ENCODE measurements around the genes IGFBPL1 and SPATA31A1.

- PRO-cap = no peak
Measured at GRCh38 chr9:38195589-38195864, 126.5 kb upstream of the SHB start.

- PRO-cap = unidirectional peak, minus-strand start at chr9:38424454
Measured at GRCh38 chr9:38423660-38424642, at the start of gene IGFBPL1. IGFBPL1 (minus strand) TSS chr9:38424454.

DNA sequence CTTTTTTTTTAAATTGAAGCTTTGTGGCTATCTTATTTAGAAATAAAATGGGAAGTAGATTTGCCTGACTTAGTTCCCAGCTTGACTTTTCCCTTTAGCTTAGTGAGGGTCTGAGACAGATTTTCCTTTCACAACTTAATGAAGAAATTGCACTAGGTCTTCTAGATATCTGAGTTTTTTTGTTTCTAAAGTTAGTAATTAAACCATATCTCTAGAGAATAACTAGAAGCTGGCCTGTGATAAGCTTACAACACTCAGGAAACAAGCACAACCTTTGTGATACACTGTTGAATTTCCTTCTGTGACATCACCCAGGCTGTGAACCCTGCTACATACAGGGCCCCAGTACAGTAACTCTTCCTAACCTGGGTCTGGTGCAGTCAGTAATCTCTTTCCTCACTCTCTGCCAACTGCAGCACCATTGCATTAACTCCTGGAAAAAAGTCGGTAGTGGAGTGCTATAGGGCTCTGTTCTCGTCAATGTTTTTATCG, 10.5 kb upstream of the IGFBPL1 start:
- PRO-cap = no peak

GRCh38 chr9:38620870-38621648, 663 bp upstream of the ANKRD18A start:
- PRO-cap = no peak

- PRO-cap = unidirectional peak, minus-strand start at chr9:38688136
Measured at GRCh38 chr9:38687998-38688371, 31.9 kb downstream of the FAM240B start.

- PRO-cap = no peak
Measured at GRCh38 chr9:38689635-38690078, 30.3 kb downstream of the FAM240B start.

- PRO-cap = no peak
Measured at GRCh38 chr9:39355356-39355885, at the start of gene SPATA31A1. SPATA31A1 (plus strand) TSS chr9:39355669.

DNA sequence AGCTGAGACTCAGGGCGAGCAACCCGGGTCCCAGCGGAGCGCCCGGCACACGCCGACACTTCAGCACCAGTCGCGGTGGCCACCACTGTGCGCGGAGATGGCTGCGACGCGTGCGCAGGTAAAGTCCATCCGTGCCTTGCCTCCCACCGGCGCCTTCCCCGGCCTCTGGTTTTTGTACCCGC, 518.5 kb downstream of the SPATA31A1 start:
- PRO-cap = no peak

GRCh38 chr9:40497552-40497818, 631.0 kb downstream of the FOXD4L6 start:
- PRO-cap = no peak

DNA sequence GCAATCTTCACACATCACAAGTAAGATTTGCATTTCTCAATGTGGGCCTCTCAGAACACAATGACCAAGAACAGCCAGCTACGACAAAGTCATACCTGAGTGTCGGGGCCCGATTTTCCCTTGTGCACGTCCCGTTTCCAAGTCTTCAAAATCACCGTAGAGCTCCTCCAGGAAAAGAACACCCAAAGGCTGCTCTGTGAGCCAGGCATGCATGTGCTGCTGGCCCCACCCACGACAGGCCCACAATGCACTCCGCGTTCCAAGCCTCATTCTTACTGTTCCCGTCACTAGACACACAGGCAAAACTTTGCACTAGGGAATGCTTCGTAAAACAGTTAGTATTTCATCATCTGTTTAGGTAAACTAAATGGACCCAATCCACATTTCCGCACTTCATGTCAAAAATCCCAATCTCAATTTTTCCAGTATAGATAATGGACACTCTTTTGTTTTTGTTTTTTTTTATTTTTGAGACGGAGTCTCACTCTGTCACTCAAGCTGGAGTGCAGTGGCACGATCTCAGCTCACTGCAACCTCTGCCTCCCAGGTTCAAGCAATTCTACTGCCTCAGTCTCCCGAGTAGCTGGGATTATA, 549.5 kb downstream of the FOXD4L6 start:
- PRO-cap = no peak

GRCh38 chr9:41358661-41358984, 169.5 kb upstream of the ZNG1F start:
- PRO-cap = unidirectional peak, minus-strand start at chr9:41358795

GRCh38 chr9:41654903-41655649, 466.0 kb upstream of the ZNG1F start:
- PRO-cap = no peak

DNA sequence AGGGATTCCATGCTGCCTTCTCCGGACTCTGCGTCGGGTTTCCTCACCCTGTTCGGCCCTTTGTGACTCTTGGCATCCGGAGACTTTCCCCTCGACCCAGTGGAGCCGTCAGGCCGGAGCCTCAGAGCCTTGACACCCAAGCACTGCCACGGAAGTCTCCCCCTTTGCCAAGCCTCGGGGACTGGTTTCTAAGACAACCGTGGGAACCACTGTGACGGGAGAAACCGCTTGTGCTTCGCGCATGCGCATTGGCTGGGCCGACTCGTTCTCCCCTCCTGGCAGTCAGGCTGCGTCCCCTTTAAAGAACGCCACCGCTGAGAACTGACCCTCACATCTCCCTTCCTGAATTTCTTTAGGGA, 672.7 kb downstream of the SPATA31A7 start:
- PRO-cap = unidirectional peak, plus-strand start at position 248 of the sequence

- PRO-cap = no peak
Measured at GRCh38 chr9:62375861-62376444, 1186.1 kb downstream of the SPATA31A7 start.

GRCh38 chr9:62880369-62880963, 1690.6 kb downstream of the SPATA31A7 start:
- PRO-cap = no peak

- PRO-cap = unidirectional peak, minus-strand start at chr9:62897688; unidirectional peak, plus-strand start at chr9:62898146
Measured at GRCh38 chr9:62897162-62898474, 1707.8 kb downstream of the SPATA31A7 start.

GRCh38 chr9:63378919-63379401, 1906.0 kb downstream of the FOXD4L5 start:
- PRO-cap = no peak

GRCh38 chr9:63703698-63704177, 1581.3 kb downstream of the FOXD4L5 start:
- PRO-cap = unidirectional peak, minus-strand start at chr9:63703818

DNA sequence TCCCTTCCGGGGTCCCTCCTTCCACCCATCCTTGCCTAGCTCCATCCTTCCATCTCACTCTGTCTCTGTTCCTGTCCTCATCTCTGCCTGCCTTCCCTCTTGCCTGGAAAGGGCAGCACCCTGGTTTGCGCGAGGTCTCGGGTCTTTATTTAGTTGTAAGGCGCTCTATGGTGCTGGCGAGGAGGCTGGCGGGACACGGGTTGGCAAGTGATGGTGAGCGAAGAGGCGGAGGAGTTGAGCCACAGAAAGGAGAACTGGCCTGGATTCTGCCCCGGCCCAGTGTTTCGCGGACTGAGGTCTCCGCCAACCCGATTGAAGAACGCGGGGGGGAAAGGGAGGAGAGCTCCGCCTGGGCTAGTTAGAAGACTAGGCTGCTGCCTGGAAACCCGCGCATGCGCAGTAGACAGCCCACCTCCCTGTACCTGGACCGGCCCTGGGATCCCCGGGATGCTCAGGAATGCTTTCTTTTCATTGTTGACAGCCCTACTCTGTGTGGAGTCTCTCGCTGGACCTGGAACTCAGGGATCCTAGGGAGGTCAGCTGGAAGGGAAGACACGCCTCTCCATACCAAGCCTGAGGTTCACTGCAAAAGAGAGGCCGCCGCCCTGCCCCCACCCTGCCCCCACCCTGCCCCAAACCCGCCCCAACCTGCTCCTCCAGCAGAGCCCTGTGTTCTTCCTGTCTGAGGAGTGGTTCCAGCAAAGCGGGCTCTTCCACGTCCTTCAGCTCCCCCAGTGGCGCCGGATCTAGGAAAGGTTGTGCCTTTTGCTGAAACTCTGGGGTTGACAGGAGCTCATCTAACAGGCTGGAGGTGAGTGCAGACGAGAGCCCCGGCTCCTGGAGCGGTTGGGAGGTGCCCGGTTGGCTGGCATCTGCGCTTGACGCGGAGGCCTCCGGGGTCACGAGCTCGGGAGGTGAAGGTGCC, 1467.7 kb downstream of the FOXD4L5 start:
- PRO-cap = unidirectional peak, minus-strand start at position 207 of the sequence; unidirectional peak, plus-strand start at position 635 of the sequence

DNA sequence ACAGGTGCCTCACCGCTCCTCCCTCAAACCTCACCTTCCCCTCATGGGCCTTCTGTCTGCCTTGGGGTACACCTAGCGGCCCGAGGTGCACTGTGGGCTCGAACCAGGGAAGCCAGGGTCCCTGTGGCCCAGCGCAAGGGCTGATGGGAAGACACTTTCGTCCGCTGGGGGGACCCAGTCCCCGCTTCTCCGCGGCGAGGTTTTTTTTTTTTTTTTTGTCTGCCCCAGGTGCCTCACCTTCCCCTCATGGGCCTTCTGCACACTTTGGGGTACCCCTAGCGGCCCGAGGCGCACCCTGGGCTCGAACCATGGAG, 528.5 kb downstream of the FOXD4L4 start:
- PRO-cap = unidirectional peak, minus-strand start at position 217 of the sequence